Type B pancreatic cell (in vitro differentiated cells): ENCODE measurements around a stretch of chr11.

GRCh38 chr11:121034919-121035299, 11.0 kb downstream of the TBCEL start:
- PRO-cap, result no peak

GRCh38 chr11:121035300-121035839, 11.5 kb downstream of the TBCEL start:
- PRO-cap, result no peak

GRCh38 chr11:121459398-121460109, 7.4 kb downstream of the SORL1 start:
- PRO-cap, result no peak

GRCh38 chr11:121553712-121554268, 101.7 kb downstream of the SORL1 start:
- PRO-cap, result no peak

GRCh38 chr11:121673022-121673533, 221.0 kb downstream of the SORL1 start:
- PRO-cap, result no peak

DNA sequence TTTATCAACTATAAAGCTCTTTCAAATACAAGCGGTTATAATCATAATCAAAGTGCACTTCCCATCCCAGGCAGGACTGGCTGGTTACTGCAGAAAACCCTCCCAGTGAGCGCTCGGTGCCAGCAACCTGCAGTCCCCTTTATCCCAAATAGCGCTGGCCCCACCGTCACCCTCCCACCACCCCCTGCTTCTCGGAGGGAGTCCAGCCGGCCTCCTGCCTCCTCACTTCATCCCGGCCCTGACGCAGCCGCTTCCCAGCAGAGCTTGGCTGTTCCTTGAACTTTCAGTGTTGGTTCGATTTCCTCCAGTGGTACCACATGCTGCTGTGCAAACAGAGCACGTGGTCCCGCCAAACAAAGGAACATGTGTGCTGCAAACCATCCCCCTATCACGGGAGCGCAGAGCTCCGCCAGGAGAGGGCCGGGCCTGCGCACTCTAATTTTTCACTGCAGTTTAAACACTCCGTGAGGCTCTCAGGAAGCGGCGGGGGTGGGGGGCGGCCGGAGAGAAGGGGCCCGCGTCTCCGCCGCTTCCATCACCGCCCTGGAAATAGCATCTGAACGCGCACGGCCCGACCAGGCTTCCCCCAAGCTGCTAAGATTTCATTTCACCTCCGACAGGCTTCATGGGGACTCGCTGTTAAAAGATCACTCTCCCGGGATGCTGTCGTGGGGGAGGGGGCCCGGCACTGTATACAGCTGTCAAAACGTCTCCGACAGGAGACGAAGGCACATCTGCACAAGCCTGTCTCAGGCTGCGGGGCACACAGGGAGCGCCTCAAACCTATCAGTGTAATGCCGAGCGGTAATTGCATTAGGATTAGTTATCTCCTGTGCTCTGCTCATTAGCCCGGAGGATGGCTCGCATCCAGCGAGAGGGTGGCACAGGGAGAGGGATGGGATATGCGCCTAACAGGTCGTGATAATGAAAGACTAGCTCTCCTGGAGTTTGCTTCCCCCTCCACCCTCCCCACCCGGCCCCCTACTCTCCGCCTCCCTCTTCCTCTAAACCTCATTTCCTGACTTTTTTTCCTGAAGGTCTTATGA, 270.5 kb downstream of the SORL1 start:
- PRO-cap, result bidirectional peak, plus-strand start at position 391 of the sequence, minus-strand start at position 296 of the sequence

- PRO-cap, result no peak
Measured at GRCh38 chr11:121723326-121723779, 271.2 kb downstream of the SORL1 start.

GRCh38 chr11:121959062-121959371, 157.0 kb downstream of the BLID start:
- PRO-cap, result no peak

- PRO-cap, result no peak
Measured at GRCh38 chr11:122305406-122305831, 189.4 kb upstream of the BLID start.

DNA sequence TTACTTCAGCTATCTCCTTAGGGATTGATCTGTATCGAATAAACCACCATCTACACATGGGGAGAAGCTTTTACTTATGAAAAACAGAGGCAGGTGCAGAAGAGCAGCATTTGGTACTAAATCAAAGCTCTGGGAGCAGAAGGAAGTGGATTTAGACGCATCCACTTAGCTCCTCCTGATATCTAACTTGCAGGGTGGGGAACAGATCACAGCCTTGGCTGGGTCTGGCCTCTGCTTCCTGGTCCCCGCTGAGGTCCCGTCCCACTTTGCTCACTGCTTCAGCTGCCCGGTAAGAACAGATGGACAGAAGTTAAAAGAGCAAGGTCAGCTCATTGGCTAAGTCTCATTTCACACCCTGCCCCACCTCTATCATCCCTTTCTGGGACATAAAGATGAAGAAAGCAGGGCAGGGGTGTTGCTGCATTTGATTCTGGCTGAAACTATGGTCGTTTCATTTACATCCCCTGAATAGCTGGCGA, 250.0 kb upstream of the BLID start:
- PRO-cap, result no peak

GRCh38 chr11:122716948-122717632, 61.6 kb downstream of the UBASH3B start:
- PRO-cap, result no peak

DNA sequence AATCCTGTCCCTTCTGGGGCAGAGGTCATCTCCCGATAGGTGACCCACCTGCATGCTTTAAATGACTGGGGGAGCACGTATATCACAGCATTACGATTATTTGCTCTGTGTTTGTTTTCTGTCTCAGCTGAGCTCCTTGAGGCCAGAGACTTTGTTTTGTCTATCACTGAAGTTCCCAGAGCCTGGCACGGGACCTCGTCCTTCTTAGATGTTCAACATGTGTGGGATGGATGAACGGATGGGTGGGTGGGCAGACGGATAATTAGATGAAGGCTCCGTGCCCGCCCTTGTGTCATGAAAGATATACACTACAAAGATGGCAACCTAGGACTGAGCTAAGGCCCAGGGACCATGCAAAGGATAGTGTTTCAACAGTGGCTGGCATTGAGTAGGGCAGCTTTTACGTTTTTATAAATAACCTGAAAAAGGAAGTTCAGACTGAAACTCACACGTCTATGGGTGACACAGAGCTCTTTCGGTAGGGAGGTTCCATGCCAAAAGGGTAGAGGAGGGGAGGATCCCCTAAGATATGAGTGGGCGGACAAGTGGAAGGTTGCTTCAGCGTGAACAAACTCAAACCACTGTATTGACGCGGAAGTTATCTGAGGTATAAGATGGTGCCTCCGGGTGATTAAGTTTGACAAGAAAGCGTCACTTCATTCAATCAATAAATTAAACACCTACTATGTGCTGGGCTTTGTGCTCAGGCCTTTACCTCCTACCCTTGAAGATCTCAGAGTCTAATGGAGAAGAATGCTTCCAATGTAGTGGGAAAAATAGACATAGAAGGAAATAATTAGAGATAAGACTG, 90.5 kb downstream of the UBASH3B start:
- PRO-cap, result no peak

DNA sequence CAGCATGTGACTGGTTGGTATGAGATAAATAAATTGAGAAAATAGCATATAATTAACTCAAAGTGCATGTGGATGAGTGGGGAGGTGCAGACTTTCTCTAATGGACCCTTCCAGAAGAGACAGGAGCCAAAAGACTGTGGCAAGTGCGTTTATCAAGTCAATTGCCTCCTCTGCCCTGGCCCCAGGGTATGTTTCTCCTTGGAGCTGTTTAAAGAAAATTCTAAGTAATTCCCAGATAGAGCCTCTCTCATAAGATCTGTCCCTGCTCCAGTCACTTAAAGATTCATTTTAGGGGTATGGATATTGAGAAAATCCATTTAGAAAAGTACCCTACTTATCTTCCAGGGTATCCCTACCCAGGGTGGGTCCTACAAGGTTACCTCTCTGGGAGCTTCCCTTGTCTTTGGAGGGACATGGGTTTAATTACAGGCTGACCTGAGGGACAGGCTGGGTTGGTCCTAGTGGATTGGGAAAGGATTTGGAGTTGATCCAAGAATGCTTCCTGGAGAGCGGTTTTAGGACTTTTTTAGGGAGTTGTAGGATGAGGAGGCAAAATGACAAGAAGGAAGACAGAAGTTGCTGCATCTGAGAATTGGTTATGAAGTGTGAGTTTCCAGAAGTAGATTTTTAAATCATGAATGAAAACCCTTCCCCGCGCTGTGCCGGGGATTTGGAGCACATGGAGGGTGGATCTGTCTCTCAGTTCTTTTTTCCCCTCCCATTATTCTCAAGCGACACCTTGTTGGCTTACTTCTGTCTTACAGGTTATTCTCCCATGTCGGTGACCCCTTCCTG, 61.8 kb upstream of the CRTAM start:
- PRO-cap, result no peak

DNA sequence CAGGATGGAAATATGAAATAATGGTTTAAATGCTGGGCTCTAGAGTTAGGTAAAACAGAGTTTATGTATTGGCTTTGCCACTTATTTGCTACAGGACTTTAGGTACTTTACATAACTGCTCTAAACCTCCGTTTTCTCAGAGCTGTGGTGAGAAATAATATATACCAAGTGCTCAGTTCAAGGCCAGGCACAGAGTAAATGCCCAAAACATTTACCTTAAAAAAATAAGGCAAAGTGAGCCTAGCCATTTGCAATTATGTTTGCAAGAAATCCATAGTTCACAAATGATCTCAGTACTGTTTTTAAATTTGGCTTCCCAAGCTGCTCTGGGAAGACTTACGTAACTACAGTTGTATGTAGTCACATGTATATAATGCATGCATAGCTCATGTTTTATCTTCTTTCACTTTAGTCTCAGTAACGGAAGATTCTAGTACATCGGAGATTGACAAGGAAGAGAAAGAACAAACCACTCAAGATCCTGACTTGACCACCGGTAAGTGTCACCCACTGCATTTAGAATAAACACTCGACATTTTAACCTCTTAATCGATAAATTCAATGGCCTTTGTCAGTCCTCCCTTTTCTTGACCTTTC, 18.2 kb upstream of the JHY start:
- PRO-cap, result no peak

- PRO-cap, result no peak
Measured at GRCh38 chr11:123055850-123056407, 6.0 kb downstream of the HSPA8 start.

DNA sequence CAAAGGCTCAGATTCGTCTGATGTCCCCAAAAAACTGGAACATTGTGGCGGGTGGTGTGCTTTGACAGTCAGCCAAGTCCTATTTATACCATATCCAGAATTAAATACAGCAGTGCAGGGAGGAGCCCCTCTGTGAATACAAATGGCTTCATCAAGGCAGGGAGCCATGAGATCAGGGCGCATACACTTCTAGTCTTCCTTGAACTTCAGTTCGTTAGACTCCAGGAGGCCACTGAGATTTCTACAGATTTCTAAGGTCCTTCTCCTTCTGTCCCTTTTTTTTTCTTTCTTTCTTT, 41.4 kb upstream of the HSPA8 start:
- PRO-cap, result no peak

- PRO-cap, result no peak
Measured at GRCh38 chr11:123561084-123562122, 93.0 kb downstream of the SCN3B start.

DNA sequence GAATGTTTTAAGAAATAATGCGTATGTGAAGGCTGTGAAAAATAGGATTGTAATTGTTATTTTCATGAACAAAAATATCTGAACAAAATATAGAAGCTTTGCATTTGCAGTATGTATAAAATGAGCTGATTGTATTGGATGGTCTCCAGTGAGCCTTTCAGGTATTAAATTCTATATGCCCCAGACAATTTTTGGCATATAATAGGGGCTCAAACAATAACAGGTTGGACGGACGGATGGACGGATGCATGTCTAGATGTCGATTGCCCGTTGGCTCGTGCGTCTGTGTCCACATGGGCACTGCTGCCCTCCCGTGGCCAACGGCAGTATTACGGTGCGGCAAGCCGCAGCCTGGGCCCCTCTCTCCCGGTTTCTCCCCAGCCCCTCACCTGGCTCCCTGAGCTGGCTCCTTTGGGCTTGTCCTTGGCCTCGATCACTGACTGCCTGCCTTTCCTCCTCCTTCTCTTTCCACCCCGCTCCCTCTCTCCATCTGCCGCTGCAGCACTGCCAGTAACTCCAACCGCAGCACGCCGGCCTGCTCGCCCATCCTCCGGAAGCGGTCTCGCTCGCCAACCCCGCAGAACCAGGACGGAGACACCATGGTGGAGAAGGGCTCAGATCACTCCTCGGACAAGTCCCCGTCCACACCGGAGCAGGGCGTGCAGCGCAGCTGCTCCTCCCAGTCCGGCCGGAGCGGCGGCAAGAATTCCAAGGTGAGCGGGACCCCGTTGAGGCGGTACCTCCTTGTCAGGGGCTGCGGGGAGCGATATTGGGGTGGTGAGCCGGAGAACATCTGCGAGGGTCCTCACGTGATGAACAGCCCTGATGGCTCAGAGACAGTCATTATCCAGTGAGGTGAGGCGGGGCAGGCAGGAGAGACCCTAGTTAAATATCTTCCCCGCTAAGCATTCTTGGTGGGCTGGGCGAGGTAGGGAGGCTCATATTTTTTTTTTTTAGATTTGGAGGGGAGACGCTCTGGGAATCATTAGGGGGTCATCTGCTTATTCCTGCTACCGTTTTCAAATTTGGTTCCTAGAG, 77.2 kb downstream of the SCN3B start:
- PRO-cap, result no peak

- PRO-cap, result no peak
Measured at GRCh38 chr11:123586872-123587445, 67.5 kb downstream of the SCN3B start.

GRCh38 chr11:123603744-123604378, 50.6 kb downstream of the SCN3B start:
- PRO-cap, result no peak